ENCODE measurements around the genes SEPTIN5 and TXNRD2.

DNA sequence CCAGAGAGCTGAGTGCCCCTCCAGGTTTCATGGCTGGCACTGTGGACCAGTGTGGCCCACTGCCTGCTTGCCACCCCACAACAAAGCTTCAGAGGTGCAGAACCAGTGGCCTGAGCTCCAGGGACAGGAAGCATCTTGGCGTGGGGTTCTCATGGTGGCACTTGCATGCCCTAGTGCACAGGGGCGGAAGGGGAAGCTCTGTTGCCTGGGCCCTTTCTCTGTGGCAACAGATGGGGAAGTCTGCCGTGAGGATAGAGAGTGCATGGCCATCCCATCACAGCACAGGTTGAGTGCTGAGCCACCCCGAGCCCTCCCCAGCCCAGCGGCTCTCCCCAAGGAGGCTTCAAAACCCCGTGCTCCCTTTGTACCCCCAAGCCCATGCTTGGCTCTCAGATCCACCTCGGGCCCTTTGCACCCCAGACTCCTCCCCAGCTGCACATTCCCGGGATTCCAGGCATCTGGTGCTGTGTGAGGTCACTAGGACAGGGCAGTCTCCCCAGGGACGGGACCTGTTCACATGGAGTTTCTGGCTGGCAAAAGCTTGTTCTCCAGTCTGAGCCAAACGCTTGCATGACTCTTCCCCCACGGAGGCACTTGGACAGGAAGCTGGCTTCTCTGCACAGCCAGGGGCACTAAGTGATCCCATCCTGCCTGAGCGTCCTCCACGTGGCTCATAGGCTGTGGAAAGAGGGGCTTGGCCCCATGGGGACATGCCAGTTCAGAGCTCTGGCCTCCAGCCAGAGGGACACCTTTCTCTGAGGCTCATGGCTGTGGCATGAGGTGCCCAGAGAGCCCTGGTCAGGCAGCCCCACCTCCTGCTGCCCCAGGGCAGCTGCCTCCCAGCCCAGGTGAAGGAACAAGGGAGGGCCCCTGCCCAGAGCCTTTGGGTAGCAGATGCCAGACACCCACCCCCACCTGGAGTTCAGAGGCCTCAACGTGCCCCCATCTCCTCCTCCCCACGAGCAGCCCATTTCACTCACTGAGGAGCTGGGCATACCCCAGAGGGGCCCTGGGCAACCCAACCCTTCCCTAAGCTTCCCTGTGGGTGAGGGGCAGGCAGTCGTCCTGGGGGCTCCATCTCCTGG is 4.0 kb downstream of the SLC25A1 start:
- PRO-cap: no peak
- RAMPAGE, long total RNA, 4 experiments: no peak in any of the 4 experiments

- PRO-cap: no peak
- RAMPAGE, long total RNA, 4 experiments: no peak in any of the 4 experiments
Measured at GRCh38 chr22:19197484-19198491, 19.3 kb upstream of the SLC25A1 start.

DNA sequence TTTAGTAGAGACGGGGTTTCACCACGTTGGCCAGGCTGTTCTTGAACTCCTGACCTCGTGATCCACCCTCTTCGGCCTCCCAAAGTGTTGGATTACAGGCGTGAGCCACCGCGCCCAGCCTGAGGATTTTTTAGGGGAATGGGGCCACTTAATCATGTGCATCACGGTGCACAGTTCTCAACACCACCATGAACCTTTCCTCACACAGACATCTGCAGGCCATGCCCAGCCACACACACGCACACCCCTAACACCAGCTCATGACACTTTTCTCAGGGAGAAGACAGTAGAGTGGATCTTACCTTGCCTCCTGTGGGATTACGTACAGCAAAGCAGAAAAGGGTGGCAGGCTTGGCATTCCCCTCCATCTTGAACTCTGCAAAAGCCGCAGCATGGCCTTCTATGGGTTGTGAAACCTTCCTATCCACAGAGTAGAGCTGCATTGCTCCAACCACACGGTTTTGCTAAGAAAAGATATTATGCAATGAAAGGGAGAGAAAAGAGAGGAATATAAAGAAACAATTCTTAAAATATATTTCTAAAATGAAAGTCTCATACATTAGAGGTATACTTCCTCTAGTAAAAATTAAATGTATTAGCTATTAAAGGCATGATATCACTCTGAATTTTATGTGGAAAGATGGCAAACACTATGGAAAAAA is 48.9 kb downstream of the CLTCL1 start:
- PRO-cap: no peak
- RAMPAGE, long total RNA, 4 experiments: no peak in any of the 4 experiments

DNA sequence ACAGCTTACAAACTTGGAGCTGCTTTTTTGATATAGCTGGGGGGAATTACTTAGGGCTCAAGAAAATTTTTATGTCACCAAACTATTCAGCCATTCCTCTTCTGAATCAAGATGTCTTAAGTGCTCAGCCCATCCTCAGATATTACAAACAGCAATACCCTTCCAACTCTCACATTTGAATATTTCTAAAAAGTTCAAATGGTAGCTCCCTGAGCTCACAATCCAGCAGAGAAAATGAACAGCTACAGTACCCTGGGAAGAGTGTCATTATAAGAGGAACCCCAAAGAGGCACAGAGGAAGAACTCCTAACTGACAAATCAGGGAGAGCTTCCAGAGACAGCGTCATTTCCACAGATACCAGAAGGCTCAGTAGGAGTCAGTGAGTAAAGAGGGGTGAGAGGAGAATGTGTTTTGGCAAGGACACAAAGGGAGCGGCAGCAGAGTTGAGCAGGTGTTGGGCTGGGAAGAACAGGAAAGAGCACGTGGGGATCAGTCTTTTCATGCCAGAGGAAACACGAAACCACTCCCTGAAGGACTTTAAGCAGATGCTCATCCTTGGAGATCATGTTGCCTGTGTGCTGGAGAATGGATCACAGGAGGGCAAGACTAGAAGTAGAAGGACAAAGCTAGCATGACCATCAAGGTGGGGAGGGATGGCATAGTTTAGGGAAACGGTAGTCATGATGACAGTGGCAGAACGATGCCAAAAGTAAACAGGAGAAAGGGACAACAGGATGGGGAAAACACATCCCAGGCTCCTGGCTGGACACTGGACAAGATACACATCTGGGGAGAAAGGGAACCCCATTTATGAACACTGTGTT is 4.3 kb downstream of the CLTCL1 start:
- PRO-cap: bidirectional peak, plus-strand start at position 531 of the sequence, minus-strand start at position 271 of the sequence
- RAMPAGE, long total RNA, 4 experiments: no peak in any of the 4 experiments

DNA sequence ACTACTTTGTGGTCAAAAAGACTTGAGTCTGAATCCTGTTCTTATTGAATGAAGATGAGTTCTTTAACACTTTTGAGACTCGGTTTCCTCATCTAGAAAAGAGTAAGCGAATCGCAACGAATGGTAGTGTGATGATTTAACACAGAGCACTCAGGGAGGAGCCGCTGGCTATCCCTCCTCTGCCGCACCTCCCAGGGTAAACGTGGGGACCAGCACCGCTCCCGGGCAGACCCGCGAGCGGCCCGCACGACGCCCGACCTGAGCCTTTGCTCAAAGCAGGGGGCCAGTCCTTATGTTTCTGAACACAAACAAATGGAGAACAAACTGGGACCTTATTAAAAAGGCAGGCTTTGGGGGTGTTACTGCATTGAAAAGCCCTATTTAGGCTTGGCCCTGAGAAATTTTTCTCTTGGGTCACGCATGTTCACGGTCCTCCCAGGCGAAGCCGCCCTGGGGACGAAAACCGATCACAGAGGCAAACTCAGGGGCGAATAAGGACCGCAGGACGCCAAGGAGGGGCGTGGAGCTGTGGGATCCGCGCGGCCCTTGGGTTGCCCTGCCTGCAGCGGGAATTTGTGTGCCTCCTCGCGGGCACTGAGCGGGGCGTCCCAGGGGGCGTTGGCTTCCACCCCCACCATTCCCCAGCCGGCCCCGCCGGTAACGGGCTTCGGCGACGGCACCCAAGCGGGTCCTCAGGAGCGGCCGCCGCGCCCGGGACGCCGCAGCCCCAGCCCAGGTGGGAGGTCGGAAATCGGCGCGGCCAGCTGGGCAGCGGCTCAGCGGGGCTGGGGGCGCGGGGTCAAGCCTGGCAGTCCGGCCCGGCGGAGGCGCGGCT is 570 bp downstream of the CLTCL1 start:
- PRO-cap: no peak
- RAMPAGE, long total RNA, 4 experiments: no peak in any of the 4 experiments

GRCh38 chr22:19292980-19293187 is 1.4 kb upstream of the CLTCL1 start:
- PRO-cap: no peak
- RAMPAGE, long total RNA, 4 experiments: no peak in any of the 4 experiments

GRCh38 chr22:19403787-19404506 is 27.6 kb downstream of the HIRA start:
- PRO-cap: no peak
- RAMPAGE, long total RNA, 4 experiments: no peak in any of the 4 experiments

DNA sequence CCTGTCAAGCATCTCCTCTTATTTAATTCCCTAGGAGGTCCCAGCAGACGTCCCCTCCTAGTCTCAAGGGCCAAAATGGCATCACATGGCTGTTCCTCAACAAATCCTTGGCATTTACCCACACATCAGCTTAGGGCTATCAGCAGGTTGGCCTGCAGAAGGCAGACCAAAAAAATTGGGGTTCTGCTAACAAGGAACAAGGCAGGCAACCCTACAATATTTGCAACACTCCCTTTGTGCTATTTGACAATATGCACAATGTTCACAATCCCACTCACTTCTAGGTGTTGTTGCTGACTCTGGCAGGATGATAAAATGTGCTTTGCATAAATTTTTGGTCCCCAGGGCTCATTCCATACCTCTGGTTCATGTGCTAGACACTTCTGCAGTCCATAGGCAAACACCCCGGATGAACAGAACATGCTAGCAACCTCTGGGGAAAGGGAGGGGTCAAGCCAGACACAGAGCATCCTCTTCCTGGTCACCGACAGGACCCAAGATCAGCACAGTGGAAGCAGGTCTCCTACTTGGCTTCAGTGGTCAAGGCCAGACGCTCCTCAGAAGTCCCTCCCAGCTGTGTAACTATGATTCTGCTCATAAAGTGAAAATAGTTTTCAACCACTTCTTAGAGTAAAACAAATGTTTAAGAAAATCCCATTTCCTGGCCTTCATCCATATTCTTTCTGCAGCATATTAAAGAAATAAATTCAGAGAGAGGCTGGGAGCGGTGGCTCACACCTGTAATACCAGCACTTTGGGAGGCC is 6.4 kb downstream of the HIRA start:
- PRO-cap: no peak
- RAMPAGE, long total RNA, 4 experiments: no peak in any of the 4 experiments

DNA sequence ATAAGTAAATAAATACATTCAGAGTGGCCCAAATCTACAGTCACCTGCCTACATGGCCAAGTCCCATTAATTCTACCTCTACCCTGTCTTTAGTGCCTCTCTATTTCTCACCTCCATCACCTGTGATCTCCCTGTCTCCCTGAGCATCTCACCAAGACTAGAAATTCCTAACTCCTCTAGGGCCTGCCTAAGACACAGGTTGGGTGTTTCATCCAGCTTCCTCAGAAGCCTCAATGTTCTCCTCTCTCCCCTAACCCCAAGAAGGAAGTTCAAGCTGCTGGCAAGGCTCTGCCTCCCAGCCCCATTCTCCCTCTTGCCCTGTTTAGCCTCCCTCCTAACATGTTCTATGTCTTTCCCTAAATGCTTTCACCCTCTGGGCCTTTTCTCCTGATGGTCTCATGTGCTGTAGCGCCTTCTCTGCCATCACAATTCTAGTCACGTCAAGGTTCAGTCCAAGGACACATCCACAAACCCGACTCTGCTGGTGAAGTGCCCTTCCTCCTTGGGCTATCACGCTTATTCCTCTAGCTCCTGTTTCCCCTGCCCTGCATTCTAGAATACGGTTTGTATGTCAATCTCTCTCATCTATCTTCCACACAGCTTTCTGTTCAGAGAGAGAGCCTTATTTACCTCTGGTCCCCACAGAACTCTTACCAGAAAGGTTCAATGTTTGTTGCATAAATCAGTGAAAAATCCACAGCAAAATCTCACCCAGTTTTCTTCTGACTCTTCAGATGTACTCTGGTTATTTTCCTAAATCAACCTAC is 5.3 kb downstream of the HIRA start:
- PRO-cap: no peak
- RAMPAGE, long total RNA, 4 experiments: no peak in any of the 4 experiments

- PRO-cap: bidirectional peak, plus-strand start at chr22:19430696, minus-strand start at chr22:19430723
- RAMPAGE, long total RNA, 4 experiments: no peak in any of the 4 experiments
Measured at GRCh38 chr22:19430371-19430974, 1.1 kb downstream of the HIRA start.

DNA sequence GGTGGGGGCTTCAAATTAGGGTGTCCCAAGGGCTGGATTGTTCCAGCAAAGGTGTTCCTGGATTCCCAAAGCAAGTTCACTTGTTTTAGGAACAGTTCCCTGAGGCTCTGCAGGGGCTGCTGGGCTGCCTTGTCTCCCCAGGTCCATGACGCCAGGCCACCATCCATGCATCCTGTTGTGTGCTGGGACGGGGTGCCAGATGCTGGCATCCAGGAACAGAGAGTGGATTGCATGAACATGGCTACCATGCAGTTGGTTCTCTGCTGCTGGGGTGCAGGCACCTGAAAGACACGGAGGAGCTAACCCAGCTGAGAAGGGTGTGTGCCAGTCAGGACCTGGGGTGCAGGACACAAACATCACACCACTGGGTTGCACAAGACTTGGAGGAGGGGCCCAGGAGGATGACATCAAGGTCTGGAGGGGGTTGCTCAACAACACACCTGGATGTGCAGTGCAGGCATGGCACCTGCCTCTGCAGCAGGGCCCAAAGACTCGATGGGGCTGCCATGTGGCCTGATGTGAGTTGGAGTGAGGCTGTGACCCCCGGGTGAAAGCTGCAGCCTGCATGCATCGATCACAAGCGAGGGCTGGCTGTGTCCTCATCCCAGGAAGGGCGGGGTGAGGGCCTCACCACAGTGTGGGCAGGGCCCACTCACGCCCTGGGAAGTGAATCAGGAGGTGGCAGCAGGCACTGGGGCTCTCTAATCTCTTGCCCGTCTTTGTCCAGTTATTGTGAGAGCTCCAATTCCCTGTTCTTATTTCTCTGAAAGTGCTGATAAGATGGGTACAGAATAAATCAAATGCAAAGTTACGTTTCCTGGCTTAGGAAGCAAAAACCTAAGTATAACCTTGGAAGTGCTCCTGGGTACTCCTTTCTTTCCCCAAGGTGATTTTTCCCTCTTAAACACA is 74.1 kb upstream of the CLDN5 start:
- PRO-cap: bidirectional peak, plus-strand start at position 669 of the sequence, minus-strand start at position 569 of the sequence
- RAMPAGE, long total RNA, 4 experiments: no peak in any of the 4 experiments

DNA sequence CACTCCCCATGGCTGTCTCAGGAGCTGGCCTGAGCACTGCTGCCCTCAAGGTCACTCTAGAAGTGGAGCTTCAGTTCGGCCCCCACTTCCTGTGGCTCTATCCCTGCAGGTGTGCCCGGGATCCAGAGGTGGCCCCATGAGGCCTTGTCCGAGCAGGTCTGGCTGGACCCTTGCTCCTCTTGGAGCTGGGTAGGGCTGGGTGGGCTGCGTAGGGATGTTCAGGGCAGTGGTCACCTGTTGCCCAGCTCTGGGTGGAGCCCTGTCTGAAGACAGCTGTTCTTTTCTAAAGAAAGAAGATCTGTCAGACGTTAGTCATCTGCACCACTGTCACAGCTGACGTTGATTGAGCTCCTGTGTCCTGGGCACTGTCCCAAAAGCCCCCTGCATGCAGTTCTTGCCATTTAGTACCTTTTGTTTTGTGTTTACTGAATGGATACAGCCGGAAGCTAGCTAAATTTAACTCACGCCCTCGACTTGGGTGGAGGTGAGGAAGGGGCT is 75.6 kb upstream of the CLDN5 start:
- PRO-cap: no peak
- RAMPAGE, long total RNA, 4 experiments: no peak in any of the 4 experiments

- PRO-cap: unidirectional peak, plus-strand start at chr22:19714469
- RAMPAGE, long total RNA, 4 experiments: start-site peak on the plus strand in 2 of 4 experiments, at chr22:19714530-19714598 at its widest, 44 to 233 reads per replicate
Measured at GRCh38 chr22:19713863-19714996, at the start of gene SEPTIN5. TSS of gene SEPTIN5 (plus strand) at chr22:19714503.

- PRO-cap: no peak
- RAMPAGE, long total RNA, 4 experiments: no peak in any of the 4 experiments
Measured at GRCh38 chr22:19721657-19722164, 1.6 kb upstream of the GP1BB start.

- PRO-cap: no peak
- RAMPAGE, long total RNA, 4 experiments: no peak in any of the 4 experiments
Measured at GRCh38 chr22:19745037-19745868, 15.3 kb upstream of the TBX1 start.

GRCh38 chr22:19772391-19773466 is 12.2 kb downstream of the TBX1 start:
- PRO-cap: no peak
- RAMPAGE, long total RNA, 4 experiments: no peak in any of the 4 experiments

- PRO-cap: unidirectional peak, plus-strand start at chr22:19853381
- RAMPAGE, long total RNA, 4 experiments: no peak in any of the 4 experiments
Measured at GRCh38 chr22:19853074-19853973, 1.4 kb downstream of the GNB1L start.

GRCh38 chr22:19853974-19854729 is 522 bp downstream of the GNB1L start:
- PRO-cap: no peak
- RAMPAGE, long total RNA, 4 experiments: no peak in any of the 4 experiments

- PRO-cap: no peak
- RAMPAGE, long total RNA, 4 experiments: no peak in any of the 4 experiments
Measured at GRCh38 chr22:19940974-19941608, 481 bp upstream of the COMT start.

GRCh38 chr22:19941609-19942151 is at the start of gene TXNRD2:
TSS of gene TXNRD2 (minus strand) at chr22:19941818.
- PRO-cap: bidirectional peak, plus-strand start at chr22:19941871, minus-strand start at chr22:19941818
- RAMPAGE, long total RNA, 4 experiments: start-site peak on the plus strand in 3 of 4 experiments, at chr22:19941777-19941877 at its widest, 132 to 289 reads per replicate